Epithelial cell of esophagus (primary cell): ENCODE results near the gene FBXO3.

- RRBS = 5% methylated on average over 18 of the region's 59 CpGs
Measured at GRCh38 chr11:31812769-31813862, 2.0 kb upstream of the PAX6 start.

- RRBS = no CpG with 5 or more reads among the region's 10 CpGs
Measured at GRCh38 chr11:32005904-32006431, 84.9 kb upstream of the RCN1 start.

DNA sequence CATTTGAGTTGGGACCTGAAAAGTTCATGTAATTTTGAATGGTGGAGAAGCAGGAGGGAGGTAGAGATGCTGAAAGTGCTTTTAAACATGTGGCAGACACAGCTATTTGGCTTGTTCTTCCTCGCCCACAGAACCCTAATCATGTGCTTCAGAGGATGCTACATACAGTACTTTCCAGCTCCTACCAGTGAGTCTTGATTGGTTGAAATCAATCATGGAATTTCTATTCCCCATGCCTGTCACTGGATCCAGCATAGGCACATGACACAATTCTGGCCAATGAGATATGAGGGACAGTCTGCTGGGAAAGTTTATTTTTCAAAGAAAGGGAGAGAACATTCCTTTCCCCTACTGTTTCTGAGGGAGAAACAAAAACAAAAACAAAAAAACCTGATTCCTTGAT is 3.4 kb upstream of the RCN1 start:
- RRBS = no CpG with 5 or more reads among the region's 1 CpG

DNA sequence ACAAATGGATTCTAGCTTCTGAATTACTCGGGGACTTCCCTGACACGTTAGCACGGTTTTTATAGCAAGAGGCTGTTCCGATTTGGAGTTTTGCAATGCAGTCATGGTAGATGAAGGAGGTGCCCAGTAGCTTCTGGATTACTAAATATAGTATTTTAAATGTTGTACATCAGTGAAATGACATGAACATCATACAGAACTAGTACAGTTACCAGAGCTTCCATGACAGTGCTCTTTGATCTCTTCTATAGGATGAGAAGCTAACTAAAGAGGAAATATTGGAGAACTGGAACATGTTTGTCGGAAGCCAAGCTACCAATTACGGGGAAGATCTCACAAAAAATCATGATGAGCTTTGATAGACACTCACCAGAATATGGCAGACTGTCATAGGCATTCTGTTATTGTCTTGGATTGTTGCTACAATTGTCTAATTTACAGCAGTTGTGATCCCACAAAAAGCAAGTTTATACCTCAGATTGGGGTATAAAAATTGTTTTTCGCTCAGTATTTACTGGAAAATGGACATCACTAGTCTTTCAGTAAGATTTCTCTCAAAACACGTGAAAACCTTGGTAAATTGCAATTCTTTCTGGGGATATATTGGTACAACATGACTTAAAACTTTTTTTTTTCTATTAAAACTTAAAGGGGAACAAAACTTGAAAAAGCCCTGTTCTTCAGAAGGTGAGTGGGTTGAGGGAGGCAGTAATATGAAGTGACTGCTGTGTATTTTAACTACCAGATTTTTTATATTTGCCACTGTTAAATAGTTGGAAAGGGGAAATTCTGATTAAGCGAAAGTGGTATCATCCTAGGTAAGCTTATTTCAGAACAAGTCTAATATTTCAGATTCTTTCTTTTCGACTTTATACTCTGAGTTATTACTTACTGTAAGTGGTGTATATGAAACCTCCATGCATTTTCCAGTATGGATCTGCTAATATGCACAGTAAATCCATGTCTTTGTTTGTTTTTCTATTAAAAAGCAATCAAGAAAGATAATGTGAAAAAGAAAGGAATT is 13.6 kb downstream of the RCN1 start:
- RRBS = no CpG with 5 or more reads among the region's 10 CpGs

GRCh38 chr11:32332806-32334086 is 102.1 kb downstream of the WT1 start:
- RRBS = 3% methylated on average over 34 of the region's 80 CpGs

DNA sequence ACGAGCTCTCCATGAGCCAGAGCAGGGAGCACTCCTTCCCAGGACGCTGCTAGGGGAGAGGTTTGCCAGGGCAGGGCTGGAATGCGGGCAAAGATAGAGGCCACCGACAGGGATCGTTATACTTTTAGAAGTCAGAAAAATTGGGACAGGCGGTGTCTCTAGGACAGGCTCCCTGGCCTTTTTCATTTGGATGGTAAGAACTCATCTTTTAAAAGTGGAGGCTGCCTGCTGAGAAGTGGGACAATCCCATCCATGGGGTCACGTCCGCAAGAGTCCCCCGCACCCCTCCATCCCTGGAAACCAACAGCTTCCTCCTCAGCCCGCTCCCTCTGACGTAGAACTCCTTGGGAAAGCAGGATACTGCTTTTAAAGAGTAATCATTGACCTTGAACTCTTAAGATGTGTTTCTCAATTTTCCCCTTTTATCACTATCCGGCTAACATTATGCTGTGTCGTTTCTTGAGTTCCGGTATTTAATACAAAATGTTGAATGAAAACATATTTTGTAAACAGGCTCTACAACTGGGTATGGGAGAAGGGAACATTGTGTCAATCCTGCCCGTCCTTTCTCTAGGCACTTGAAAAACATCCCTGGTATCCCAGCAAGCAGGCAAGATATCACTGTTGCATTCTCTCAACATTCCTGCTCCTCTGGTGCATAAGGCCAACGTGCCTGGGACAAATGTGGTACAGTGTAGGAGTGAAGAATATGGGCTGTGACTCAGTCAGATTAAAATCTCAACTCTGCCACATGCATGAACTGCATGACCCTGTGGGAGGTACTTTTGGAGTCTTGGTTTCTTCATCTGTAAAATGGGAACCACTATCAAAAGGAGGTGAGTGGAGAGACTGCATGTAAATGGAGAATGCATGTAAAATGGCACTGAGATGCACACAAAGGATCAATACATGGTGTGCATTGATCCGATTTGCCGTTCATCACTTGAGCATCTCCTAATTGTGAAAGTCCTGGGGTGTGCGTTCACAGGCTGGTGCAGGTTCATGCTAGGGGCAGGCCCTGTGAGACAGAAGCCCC is 52.9 kb downstream of the WT1 start:
- RRBS = no CpG with 5 or more reads among the region's 19 CpGs

DNA sequence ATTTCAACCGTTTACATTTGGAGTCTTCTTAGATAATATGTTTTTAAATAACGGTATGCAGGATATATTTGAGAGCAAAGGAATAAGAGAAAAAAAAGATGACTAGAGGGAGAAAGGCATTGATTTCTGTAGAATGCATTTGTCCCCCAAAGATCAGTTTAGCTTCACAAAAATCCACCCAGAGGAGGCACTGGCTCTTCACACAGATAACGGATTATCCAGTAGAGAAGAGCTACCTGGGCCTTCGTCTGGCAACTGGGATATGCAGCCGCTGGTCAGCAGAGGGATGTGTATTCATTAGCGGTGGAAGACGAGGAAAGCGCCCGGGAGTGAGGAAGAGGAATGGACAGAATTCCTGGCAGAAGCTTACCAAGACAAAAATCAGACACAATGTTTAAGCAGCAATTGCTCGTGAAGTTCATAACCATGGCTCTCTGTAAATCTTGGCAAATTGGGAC is 5.6 kb upstream of the WT1 start:
- RRBS = no CpG with 5 or more reads among the region's 10 CpGs

DNA sequence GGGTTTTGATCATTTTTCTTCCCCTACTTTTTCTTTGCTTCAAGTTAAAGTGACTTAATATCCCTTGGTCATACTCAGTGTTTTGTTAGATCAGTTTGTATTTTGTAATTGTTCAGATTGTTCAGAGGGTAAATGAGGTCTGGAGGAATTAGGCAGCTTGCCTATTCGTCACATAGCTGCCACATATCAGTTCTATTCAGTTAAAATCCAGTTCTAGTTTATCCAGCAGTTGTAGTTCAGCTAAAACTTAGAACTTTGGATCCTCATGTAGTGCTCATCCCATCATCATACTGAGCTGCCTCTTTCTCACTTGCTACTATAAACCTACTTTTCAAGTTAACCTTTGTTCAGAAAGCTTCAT is 47.2 kb upstream of the DEPDC7 start:
- RRBS = no CpG with 5 or more reads among the region's 1 CpG

DNA sequence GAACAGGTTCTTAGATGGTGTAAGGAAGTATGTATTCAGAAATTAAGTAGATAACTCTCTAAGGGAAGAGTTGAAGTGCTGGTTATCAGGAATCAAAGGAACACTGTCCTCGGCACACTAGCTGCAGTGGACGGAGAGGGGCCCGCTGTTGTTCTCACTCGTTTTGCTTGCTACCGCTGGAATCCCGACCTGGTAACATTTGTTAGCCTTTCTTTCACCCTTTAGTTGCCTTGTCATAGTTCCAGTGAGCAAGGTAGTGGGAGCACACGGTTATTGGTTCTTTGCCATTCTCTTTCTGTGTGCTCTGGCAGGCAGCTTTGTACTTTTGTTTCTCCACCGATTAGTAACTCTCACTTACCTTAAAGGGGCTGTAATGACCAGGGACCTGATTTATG is 1.7 kb downstream of the DEPDC7 start:
- RRBS = no CpG with 5 or more reads among the region's 8 CpGs

- RRBS = no CpG with 5 or more reads among the region's 6 CpGs
Measured at GRCh38 chr11:33086907-33087262, 47.5 kb downstream of the TCP11L1 start.

DNA sequence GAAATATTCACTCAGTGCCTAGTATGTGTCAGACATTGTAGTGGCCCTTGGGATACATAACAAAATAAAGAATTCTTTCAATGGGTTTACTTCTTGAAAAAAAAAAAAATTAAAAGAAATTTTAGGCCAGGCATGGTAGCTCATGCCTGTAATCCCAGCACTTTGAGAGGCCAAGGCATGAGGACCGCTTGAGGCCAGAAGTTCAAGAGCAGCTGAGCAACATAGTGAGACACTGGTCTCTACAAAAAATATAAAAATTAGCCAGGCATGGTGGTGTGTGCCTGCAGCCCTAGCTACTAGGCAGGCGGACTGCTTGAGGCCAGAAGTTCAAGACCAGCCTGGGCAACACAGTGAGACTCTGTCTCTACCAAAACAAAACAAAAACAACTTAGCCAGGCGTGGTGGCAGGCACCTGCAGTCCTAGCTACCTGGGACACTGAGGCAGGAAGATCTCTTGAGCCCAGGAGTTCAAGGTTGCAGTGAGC is 14.5 kb downstream of the CSTF3 start:
- RRBS = no CpG with 5 or more reads among the region's 3 CpGs

- RRBS = no CpG with 5 or more reads among the region's 7 CpGs
Measured at GRCh38 chr11:33258863-33259284, 1.7 kb downstream of the HIPK3 start.

DNA sequence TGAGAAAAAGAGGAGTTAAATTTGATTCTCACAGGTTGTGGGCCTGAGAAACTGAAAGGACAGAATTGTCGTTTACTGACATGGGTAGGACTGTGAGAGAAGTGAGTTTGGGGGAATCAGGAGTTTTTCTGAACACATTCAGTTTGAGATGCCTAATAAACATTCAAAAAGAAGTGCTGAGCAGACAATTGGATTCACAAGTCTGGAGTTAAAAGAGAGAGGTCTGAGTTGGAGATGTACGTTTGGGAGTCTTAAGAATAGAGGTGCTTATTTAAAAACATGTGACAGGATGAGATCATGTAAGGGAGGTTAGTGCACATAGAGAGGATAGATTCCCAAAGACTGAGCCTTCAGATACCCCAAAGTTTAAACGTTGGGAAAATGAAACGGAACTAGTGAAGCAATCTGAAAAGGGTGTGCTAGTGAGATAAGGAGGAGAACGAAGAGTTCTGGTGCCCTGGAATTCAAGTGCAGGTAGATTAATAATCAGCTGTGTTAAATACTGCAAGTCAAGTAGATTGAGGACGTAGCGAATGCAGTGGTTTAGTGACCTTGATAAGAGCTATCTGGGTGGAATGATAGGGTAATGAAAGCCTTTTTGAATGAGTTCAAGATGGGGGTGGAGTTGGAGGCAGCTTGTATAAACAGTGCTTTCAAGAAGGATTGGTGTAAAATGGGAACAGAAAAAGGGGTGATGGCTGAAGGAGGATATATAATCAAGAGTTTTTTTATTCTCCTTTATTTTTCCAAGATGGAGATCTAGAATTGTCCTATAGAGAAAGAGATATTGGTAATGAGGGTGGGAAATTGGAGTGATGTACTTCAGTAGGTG is 55.0 kb upstream of the KIAA1549L start:
- RRBS = no CpG with 5 or more reads among the region's 7 CpGs

DNA sequence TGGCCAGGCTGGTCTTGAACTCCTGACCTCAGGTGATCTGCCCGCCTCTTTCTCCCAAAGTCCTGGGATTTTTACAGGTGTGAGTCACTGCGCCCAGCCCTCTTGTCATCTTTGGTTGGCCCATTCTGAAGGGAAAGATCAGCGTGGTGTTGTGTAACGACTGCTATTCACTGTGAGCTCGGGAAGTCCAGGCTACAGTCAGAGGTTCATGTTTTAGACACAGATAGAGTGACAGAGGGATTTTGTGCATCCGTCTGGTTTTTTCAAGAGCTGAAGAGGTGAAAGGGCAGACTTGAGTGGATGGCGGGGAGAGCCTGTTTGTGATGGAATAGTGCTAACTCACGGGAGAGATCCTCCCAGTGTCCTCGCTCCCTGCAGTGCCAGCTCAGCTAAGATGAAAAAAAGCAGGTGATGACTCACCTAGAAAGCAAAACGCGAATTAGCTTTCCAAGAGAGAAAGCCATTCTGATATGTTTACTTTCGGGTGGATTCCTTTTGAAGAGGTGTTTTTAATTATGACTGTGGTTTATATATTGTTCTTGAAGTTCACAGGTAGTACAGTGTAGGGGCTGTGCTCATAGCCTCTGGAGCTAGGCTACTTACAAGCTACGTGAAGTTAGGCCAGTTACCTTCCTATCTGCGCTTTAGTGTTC is 67.3 kb downstream of the C11orf91 start:
- RRBS = no CpG with 5 or more reads among the region's 14 CpGs

DNA sequence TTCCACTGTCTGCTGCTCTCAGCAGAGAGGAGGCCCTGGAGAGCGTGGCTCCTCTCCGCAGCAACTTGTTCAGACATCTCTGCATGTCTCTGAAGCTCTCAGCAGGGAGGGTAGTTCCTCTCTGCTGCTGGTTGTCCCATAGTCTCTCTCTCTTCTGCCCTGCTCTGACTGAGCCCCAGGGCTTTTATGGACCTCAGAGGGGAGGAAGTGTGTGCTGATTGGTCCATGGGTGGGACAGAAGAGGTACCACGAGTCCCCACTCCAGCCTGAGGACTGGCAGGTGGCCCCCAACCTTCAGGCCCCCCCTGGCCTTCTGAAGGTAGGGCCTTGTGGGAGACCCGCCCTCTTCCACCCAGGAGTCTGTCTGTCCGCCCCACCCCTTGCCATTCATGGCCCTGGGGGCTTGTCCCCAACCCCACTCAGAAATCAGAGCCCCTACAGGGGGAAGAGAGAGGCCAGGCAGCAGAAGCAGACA is 35.2 kb downstream of the C11orf91 start:
- RRBS = no CpG with 5 or more reads among the region's 5 CpGs

- RRBS = no CpG with 5 or more reads among the region's 6 CpGs
Measured at GRCh38 chr11:33705675-33706132, 5.1 kb upstream of the C11orf91 start.

- RRBS = no CpG with 5 or more reads among the region's 9 CpGs
Measured at GRCh38 chr11:33709915-33710501, 9.4 kb upstream of the C11orf91 start.

GRCh38 chr11:33731969-33732168 is 4.4 kb downstream of the CD59 start:
- RRBS = no CpG with 5 or more reads among the region's 2 CpGs

DNA sequence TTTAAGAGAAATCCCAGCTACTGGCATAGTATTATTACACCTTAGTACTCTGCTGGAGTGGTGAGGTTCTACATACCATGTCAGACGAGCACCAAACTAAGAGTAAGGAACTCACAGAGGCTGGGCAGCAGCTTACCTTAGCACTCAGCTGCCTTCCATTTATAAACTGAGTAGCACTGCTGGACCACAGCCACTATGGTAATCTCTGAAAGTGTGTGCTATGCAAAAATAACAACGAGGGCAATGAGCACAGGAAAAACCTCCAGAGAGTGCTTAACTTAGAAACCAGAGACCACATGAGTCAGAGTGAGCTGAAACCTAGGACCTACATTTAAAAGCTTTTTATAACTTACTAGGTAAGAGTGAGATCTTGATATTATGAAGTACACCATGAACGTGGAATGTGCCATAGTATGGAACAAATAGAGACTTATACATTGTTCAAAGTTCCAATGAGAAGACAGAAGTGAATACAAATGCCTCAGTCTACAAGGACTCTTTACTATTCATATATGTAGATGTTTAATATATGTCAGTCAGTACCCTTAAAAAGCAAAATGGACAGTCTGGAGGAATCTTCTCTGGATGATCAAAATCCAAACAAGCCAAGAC is 17.1 kb upstream of the CD59 start:
- RRBS = no CpG with 5 or more reads among the region's 3 CpGs

DNA sequence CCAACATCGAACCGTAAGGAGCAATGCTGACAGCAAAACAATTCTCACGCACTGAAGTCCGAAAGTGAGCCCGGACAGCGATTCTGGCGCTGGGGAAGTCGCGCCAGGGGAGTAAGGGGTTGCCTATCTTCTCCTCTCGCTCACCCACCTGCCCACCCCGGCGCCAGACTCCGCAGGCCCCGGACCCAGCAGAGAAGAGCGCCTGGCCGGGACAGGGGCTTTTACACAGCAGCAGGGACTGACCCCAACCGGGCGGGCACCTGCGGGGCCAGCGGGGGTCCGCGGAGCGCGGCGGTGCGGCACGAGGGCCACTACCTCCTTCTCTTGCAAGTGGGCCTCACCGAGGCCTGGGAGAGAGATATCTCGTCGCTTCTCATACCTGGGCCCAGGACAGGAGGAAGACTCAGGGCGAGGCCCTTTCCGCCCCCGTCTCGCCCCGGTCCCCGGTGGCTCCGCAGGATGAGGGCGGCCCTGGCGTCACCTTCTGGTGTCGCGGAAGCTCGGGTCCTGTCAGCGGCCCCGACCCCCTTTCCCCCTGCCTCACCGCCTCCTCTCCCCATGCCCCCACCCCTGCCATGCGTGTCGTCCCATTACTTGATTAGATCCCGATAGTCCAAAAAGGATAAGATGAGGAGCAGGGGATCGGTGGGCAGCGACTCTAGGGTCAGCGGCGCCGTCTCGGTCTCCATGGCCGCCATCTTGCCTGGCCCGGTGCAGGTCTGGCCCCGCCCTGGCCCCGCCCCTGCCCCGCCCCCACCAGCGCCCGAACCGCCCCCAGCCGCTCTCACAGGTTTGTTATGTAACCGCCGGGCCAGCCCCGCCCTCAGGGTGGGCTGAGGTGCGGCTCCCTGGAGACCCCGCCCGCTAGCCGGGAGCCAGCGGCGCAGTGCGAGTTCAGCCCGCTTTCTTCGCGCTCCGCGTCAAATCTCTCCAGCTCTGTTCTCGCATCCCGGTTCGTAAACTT is at the start of gene FBXO3:
TSS of gene FBXO3 (minus strand) at position 721 of the 964 bp plus-strand sequence.
- RRBS = 1% methylated on average over 24 of the region's 81 CpGs